Mammary epithelial cell (primary cell): ENCODE data around the genes MNT and OR1E2.

DNA sequence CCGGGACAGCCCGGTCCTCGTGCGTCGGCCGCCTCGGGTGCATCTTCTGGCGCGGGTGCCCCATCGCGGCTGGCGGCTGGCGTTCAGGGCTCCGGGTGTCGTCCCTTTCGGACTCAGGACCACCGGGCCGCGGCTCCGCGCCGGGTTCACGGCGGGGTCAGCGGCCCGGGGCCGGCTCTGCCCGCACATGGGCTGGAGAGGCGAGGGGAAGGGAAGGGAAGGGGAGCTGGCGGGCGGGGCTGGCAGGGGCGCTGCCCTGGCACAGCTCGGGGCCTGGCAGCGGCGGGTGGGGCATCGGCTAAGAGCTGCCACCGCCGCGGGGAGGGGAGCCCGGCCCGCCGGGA lies 346 bp downstream of the HIC1 start:
- CAGE, long polyA plus RNA: no peak
- RRBS: 1% methylated on average over 11 of the region's 42 CpGs

GRCh38 chr17:2107542-2108029 lies 52.7 kb downstream of the HIC1 start:
- CAGE, long polyA plus RNA: no peak
- RRBS: no CpG with 5 or more reads among the region's 4 CpGs

DNA sequence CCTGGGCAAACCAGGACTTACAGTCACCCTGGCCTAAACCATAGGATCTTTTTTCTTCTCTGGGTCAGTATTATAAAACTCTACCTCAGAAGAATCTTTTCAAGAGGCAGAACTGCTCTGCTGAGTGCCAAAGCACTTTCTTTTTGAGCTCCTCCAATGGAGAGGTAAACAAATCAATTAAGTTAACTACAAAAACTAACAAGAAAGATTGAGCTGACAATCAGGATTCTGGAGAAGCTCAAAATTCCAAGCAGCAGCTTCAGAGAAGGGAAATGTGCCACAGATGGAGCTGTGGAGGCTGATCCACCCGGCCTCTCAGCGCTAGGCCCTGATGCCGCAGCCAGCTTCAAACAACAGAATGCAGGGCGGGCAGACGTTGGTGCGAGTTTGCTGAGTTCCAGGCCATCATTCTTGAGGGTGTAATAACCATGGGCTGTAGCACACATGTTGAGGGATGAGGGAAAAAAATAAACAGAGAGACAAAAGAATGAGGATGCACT lies 90.4 kb downstream of the SMG6 start:
- CAGE, long polyA plus RNA: no peak
- RRBS: no CpG with 5 or more reads among the region's 6 CpGs

DNA sequence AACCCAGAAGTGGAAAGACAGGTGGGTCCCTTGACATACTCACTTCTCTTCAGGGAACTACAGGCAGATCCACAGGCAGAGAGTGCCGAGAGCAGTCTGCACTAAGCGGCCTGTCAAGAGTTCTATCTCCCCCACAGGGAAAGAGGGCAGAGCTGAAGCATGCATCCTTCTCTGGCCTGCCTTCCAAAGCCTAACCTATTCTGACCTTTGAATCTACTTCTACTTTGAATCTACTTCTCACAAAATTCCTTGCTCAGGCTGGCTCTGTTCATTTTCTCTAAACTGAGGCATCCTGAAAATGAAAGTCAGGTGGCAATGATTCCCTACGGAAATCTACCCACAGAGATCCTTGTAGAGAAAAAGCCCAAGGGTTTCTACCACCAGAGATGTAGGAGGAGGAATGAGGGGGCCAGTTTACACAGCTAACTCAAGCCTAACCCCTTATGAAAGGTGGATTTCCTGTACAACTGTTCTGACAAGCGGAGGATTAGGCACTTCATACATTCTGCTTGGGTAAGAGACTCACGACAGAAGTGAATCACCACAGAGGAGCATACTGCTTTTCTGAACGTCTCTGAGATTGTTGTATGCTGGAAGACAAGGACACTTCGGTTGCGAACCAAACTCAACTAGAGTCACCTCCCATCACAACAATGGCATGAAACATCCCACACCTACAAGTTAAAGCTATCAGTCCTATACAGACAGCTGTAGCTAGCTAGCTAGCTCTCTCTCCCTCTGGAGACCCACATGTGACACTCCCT lies 72.8 kb downstream of the SMG6 start:
- CAGE, long polyA plus RNA: no peak
- RRBS: no CpG with 5 or more reads among the region's 8 CpGs

- CAGE, long polyA plus RNA: no peak
- RRBS: 2% methylated on average over 3 of the region's 5 CpGs
These were observed 59.1 kb downstream of the SMG6 start for GRCh38 chr17:2244360-2245095.

- CAGE, long polyA plus RNA: no peak
- RRBS: no CpG with 5 or more reads among the region's 3 CpGs
These were observed 2.8 kb downstream of the TSR1 start for GRCh38 chr17:2333387-2333904.

- CAGE, long polyA plus RNA: no peak
- RRBS: no CpG with 5 or more reads among the region's 10 CpGs
These were observed 1.7 kb downstream of the TSR1 start for GRCh38 chr17:2334252-2335214.

DNA sequence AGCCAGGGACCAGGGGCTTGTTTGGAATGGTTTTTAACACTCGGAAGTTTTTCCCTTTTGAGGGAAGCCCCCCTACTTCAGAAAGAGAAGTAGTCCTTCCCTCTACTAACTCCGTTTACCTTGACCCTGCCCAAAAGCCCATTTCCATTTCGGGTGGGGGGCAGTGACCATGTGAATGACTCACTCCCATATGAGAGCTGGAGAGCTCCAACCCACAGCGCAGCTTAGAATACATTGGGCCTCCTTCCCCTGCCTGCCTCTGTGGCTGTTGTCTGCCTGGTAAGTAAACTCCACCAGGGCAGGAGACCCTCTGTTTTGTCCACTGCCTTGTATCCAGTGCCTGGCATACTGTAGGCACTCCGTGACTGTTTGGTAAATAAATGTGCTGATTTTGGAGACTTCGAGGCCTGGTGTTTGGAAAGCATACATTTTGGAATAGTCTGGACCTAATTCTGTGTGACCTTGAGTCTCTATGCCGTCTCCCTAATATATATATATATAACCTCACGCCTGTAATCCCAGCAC lies 1.1 kb downstream of the SGSM2 start:
- CAGE, long polyA plus RNA: no peak
- RRBS: no CpG with 5 or more reads among the region's 8 CpGs

- CAGE, long polyA plus RNA: no peak
- RRBS: 2% methylated on average over 55 of the region's 92 CpGs
These were observed at the start of gene MNT for GRCh38 chr17:2400513-2401458. TSS of gene MNT (minus strand) at chr17:2401060.

DNA sequence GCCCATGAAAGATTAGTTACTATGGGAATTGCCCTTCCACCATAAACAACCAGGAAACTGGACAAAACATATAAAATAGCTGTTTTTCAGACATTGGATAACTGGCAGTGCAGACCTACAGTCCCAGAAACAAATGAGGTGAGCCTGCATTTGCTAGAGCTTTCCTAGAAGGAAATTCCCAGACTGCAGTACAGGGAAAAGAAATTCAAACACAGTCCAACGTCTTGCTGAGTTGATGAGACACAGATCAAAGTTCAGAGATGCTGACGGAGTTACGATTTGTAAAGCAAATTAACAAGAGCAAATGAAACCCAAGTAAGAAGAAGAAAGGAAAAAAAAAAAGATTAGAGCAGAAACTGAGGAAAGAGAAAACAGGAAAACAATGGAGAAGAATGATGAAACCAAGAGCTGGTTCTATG lies 41.3 kb upstream of the MNT start:
- CAGE, long polyA plus RNA: no peak
- RRBS: no CpG with 5 or more reads among the region's 3 CpGs

GRCh38 chr17:2602104-2602492 lies 8.6 kb downstream of the PAFAH1B1 start:
- CAGE, long polyA plus RNA: no peak
- RRBS: no CpG with 5 or more reads among the region's 5 CpGs

GRCh38 chr17:2687273-2687512 lies 24.4 kb downstream of the CLUH start:
- CAGE, long polyA plus RNA: no peak
- RRBS: no CpG with 5 or more reads among the region's 5 CpGs

DNA sequence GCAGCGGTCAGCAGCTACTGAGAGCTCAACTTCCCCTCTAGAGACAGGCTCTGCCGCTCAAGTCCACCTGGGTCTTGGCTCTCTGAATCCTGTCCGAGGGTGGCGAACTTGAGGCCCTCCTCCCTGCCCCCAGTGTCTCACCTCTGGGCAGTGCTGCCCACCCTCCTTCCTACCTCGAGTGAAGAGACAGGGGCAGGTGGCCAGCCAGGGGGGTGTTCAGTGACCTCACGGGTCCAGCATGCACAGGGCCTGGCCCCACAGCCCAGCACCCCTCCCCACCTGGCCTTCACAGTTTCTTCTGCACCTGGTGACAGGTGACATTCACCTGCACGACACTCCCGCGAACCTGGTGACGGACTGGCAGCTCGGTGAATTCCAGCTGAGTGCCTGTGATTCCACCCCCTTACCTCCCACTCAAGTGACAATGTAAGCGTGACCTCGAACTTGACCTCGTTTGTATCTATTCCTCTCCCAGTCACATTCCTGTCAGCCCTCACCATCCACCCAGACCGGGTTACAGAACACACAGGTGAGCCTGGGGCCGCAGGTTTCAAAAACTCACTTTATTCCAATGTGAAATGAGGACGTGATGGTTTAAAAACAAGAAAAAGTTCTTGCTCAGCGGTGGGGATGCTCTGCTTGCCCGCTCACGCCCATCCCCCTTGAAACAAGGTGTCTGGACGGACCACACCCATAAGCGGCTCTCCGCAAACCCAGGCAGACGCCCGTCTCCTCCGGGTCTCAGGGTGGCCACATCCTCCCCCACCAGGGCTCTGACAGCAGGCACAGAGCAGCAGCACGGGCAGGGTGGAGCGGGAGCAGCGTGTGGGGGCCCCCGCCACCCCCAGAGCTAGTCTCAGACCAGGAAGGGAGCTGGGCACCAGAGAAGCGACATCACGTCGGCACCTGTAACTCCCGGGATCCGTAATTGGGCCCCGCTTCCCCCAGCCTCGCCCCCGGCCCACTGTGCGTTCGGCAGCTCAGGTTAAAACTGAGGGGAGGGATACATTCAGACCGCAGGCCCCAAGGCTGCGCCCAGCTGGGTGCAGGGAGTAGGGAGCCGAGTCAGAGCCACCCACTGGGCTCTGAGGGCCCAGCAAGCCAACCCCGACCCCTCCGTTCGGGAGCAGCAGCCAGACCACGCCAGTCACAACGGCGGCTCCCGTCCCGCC lies 22.3 kb downstream of the CLUH start:
- CAGE, long polyA plus RNA: no peak
- RRBS: 95% methylated on average over 3 of the region's 51 CpGs

DNA sequence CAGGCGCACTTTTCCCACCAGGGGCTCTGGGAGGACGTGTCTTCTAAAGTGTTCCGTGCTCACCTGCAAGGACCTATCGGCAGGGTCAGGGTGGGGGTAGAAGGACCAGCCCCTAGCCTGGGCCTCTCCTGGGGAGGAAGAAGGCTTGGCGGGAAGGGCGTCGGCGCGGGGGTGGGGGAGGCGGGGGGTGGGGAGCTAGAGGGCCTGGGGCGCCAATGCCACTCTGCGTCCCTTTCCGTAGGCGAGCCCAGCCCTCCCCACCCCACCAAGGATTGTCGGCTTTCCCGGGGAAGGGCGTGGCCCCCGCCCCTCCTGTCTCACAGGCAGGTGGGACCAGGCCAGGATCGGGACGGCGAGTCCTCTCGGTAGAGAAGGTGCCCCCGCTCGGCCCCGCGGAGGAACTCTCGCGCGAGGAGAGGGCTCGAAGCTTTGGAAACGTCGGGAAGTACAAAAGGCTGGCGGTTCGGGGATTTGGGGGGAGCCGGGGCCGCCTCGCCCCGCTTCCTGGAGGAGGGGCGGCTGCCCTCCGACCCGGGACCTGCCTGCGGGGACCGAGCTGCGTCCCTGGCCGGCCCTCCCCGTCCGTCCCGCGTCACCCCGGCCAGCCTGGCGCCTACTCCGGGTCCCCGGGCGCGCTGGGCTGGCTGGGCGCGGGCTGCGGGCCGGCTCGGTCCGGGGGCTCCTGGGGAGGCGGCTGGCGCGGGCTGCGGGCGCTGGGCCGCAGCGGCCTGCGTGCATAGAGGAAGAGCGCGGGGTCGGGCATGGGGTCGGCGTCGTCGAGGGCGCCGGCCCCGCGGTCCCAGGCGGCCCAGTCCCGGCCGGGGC lies 12.4 kb upstream of the CLUH start:
- CAGE, long polyA plus RNA: no peak
- RRBS: 6% methylated on average over 18 of the region's 83 CpGs

GRCh38 chr17:2853271-2854326 lies 57.4 kb downstream of the RAP1GAP2 start:
- CAGE, long polyA plus RNA: no peak
- RRBS: 2% methylated on average over 44 of the region's 133 CpGs

- CAGE, long polyA plus RNA: no peak
- RRBS: no CpG with 5 or more reads among the region's 2 CpGs
These were observed 107.3 kb downstream of the RAP1GAP2 start for GRCh38 chr17:2903480-2903941.

DNA sequence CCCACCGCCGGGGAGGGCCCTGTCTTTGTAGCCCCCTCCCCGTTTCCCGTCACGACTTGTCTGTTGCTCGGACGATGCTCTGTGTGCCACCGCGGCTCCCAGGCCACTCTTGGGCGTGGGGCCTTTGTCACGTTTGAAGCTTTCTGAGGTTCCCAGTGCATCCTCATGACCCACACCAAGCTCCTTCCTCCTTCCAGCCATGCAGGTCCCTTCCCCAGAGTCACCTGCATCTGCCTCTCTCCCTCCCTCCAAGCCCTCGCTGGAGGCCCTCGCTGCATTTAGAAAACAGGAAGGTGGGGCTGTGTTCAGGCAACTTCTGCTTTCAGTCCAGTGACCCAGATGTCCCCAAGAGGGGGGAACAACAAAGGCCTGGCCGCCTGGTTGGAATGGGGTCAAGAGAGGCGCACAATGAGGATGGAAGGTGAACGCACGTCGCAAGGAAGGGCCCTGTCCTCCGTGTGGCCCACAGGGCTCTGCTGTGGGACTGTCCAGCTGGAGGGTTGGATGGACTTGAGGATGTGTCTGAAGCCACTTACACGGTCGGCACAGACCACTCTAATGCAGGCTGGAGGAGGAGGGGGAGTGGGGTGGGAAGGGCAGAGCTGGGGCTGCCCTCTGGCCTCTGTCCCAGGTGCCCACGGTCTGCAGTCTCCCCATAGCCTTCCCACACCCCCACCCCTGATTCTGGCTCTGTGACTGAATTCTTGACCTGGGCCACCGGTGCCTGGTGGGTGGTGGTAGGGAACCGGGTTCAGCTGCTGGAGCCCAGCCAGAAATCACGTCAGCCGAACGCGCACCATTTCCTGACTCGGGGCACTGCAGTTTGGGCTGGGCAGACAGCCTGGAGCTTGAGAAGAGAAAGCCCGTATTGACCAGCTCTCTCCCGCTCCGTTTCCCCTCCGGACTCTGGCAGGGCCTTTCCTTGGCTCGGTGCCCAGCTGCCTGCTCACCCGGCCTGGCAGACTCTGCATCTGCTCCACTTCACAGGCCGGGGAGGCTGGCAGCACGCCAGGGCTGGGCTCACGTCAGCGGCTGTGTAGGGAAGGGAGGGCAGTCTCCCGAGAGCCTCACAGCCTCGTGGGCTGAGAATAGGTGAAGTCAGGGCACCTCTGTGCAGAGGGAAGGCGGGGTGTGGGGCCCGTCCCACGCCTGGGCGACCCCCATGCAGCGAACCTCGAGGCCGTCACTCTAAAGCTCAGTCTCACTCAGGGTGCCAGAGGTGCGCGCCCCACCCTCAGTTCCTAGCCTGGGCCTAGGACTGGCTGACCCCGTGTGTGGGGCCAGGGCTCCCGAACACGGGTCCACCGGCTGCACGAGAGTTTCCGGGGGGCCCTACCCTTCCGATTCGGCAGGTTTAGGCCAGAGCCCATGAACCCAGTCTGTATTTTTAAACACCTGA lies 59.5 kb downstream of the OR1D5 start:
- CAGE, long polyA plus RNA: no peak
- RRBS: 2% methylated on average over 3 of the region's 58 CpGs

DNA sequence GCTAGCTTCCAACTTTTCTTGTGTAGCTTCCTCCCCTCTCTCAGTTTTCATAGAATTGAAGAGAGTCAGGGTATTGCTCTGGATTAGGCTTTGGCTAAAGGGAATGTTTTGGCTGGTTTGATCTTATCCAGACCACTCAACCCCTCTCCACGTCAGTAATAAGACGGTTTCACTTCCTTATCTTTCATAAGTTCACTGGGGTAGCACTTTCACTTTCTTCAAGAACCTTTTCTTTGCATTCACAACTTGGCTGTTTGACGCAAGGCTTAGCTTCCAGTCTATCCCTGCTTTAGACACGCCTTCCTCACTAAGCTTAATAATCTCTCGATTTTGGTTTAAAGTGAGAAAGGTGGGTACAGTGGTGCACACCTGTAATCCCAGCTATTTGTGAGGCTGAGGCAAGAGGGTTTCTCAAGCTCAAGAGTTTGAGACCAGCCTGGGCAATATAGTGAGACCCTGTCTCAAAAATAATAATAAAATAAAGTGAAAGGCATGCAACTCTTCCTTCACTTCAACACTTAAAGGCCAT lies 29.7 kb upstream of the OR1A2 start:
- CAGE, long polyA plus RNA: no peak
- RRBS: no CpG with 5 or more reads among the region's 5 CpGs

GRCh38 chr17:3433656-3434251 lies at the start of gene OR1E2:
TSS of gene OR1E2 (minus strand) at chr17:3433841.
- CAGE, long polyA plus RNA: no peak
- RRBS: no CpG with 5 or more reads among the region's 6 CpGs

- CAGE, long polyA plus RNA: no peak
- RRBS: no CpG with 5 or more reads among the region's 16 CpGs
These were observed 37.1 kb downstream of the ASPA start for GRCh38 chr17:3512804-3513351.